Daoy (cell line): ENCODE measurements around a stretch of chr9.

GRCh38 chr9:89528351-89529055 is 30.6 kb upstream of the SEMA4D start:
- RAMPAGE, long total RNA: no peak

DNA sequence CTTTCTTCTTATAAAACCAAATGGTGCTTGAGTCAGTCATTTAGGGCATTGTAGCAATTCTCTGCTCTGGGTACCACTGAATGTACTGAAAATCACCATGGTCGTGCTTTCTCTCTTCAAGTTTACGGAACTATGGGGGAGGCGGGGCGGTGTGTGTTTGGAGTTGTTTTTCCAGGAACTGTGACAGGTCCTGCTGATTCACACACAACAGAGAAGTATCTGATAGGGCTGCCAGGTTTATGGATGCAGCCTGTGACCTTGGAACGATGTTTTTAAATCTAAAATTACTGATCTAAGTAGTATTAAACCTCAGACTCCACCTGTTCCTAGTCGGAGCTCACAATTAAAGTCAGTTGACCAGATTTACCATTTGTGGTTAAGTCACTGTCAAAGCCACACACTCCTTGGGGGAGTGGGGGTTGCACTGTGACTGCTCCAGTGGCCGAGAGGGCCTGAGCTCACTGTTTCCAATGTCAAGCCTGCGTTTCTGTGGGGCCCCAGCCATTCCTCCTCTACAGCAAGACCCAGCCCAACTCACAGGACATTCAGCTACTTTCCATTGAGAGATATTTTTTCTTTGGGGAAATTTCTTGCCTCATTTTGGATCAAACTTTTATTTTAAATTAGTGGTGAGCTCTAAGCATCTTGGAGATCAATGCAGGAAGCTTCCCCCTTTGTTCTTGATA is 44.4 kb downstream of the GADD45G start:
- RAMPAGE, long total RNA: no peak

GRCh38 chr9:89653906-89654315 is 49.1 kb downstream of the GADD45G start:
- RAMPAGE, long total RNA: no peak

GRCh38 chr9:89684659-89685656 is 80.1 kb downstream of the GADD45G start:
- RAMPAGE, long total RNA: no peak

DNA sequence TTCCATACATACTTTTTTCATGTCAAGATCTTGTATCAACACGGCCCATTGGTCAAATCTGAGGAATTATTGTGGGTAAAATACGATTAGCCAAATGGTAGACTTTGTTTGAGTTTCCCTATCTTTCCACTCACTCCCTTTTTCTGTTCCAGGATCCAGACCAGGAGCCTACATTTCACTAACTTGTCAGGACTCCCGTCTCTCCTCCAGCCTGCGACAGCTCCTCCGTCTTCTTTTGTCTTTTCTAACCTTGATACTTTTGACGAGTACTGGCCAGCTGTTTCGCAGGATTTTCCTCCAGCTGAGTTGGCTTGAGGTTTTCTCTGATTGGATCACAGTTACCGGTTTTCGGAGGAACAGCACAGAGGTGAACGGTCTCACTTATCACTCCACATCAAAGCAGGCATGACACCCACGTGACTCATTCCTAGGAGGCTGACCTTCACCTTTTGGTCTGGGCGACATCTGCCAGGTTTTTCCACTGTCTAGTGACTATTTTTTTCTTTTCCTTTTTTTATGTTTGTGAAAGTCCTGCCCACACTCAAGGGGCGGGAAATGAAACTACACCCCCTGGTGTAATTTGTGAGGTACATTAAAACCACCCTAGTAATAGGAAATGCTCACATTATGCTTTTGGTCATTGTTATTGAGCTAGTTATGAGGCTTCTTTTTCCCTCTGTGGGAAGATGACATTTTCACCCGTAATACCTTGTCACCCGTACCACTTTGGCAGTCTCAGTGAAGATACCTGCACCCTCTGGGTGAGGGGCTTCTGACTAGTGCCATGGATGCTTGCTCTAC is 319.1 kb downstream of the GADD45G start:
- RAMPAGE, long total RNA: no peak

DNA sequence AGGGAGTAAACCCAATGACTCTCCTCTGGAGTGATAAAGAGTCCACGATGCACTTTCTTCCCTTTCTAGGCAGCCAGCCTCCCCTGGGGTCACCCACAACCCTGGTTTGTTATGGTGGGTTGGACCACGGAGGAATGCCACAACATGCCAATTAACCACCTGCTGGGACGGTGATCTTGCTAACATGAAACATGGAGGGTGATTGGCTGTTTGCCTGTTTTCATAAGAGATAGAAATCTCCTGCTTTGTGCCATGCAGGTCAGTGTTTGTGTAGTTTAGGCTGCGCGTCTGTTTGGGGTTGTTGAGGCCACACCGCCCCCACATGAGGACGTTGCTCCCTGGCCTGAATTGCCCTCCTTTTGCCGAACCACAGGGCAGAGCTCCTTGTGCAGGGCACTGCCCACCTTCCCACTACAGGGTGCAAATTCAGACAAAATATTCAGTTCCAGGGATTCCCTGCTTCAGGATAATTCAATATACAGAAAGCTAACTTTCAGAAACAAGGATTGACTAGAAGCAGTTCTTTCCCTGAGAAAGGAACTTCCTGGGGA is 427.5 kb downstream of the GADD45G start:
- RAMPAGE, long total RNA: no peak

GRCh38 chr9:91042822-91044031 is 241.6 kb downstream of the SYK start:
- RAMPAGE, long total RNA: no peak

DNA sequence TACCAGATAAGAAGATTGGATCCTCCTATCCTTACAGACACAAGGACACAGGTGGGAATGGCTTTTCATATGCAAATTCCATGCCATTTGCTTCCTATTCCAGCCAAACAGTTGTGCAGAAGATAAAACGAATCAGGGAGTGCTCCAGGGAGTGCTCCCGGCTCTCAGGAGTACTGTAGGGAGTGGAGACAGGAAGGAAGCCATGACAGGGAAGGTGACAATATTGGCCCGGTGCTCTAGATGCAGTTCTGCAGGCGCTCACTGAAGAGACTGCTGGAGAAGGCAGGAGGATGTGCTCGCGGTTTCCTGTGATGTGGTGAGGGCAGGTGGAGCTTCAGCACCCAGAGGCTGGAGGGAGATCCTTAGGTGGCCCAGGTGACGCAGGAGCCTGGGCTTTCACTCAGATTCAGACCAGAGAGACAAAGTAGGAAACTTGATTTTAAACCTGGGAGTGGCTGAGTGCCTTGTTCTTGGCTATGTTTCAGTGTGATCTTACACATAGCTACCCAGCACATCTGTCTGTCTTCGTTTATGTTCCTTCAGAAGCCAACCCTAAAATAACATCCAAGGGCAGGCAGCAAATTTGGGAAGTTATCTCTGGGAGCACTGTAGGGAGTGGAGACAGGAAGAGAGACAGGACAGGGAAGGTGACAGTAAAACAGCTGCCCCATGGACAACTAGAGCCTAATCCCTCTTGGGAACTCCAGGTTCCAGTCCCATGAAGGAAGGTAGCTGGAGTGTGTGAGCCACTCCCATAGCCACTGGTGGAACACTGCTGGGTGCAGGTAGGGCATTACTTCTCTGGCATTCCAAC is 259.8 kb downstream of the AUH start:
- RAMPAGE, long total RNA: no peak

DNA sequence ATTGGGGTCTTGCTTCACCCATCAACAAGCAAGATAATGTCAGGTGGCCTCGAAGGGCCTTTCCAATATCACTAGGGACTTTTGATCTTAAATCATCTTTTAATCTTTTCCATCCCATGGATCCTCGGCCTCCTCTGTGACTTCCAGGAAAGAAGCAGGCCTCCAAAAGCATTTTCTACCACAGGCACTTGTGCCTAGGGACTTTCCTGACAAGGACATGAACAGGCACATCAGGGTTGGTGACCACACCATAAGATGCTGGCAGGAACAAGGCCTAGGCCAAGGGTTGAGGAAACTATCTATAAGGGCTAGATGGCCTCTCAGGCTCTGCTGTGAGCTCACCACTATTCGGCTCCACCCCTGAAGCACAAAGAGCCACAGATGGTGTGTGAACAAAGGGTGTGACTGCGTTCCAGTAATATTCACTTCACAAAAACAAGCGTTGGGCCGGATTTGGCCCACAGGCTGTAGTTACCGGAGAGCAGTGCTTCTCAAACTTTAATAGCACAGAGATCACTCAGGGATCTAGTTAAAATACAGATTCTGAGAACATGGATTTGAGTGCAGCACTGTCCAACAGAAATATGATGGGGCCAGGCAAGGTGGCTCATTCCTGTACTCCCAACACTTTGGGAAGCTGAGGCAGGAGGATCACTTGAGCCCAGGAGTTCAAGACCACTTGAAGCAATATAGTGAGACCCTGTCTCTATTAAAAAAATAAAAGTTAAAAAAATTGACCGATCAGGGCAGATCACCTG is 204.8 kb downstream of the AUH start:
- RAMPAGE, long total RNA: no peak

- RAMPAGE, long total RNA: no peak
These were observed 201.3 kb downstream of the AUH start for GRCh38 chr9:91160310-91160834.

DNA sequence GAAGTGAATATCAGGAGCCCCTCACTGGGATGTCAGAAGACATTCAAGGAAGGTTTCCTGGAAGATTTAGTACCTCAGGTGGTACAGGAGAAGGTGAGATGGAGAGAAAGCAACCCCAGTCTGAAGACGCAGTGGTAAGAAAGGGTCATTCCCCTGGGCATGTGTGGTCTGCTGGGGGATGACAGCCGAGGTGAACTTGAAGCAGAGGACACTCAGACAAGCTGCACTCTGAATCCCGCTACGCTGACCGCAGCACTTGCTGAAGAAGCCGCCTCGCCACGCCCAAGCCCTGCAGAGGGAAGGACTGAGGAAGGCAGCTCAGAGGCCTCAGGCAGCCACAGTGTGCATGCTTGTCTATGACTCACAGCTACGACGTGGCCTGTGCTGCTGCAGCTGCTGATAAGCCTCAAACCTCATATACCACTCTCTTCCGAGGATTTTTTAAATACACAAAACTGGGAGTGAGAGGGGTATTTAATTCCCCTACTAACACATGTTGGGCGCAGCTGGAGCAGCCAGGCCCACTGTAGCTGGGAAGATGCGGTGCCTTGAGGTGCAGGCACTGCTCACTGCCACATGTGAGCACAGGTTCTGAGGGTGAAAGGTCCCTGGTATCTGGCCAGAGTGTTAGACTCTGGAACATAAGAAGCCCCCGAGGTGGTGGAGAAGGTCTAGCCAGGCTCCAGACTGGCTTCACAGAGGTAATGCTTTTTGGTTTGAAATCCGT is 197.0 kb downstream of the AUH start:
- RAMPAGE, long total RNA: no peak

- RAMPAGE, long total RNA: no peak
These were observed 152.9 kb downstream of the AUH start for GRCh38 chr9:91208786-91209336.

- RAMPAGE, long total RNA: no peak
These were observed 151.5 kb downstream of the AUH start for GRCh38 chr9:91209983-91210843.

DNA sequence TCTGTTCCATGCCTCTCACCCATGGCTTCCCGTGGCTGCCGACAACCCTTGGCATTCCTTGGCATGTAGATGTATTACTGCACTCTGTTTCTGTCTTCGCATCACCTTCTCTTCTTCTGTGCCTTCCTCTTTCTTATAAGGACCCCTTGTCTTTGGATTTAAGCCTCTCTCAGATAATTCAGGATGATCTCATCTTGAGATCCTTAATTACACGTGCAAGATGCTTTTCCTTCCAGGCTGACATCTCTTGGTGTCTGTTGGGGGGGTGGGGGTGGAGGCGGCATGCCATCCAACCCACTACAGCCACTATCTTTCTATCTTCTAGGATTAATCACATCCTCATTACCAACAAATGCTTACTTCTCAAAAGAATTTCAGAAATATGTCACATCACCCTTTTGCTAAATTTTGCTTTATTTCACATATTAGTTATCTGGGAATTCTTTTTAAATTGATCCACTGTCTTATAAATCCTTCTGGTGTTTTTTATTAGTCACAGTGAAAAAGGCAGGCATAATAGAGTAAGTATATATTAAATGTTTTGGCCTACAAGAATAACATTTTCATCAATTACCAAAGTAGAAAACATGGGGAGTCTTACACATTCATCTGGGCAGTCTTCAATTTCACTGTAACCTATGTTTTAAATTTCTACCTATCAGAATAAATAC is 70.5 kb downstream of the AUH start:
- RAMPAGE, long total RNA: no peak

GRCh38 chr9:91394888-91395774 is 28.5 kb downstream of the NFIL3 start:
- RAMPAGE, long total RNA: no peak

DNA sequence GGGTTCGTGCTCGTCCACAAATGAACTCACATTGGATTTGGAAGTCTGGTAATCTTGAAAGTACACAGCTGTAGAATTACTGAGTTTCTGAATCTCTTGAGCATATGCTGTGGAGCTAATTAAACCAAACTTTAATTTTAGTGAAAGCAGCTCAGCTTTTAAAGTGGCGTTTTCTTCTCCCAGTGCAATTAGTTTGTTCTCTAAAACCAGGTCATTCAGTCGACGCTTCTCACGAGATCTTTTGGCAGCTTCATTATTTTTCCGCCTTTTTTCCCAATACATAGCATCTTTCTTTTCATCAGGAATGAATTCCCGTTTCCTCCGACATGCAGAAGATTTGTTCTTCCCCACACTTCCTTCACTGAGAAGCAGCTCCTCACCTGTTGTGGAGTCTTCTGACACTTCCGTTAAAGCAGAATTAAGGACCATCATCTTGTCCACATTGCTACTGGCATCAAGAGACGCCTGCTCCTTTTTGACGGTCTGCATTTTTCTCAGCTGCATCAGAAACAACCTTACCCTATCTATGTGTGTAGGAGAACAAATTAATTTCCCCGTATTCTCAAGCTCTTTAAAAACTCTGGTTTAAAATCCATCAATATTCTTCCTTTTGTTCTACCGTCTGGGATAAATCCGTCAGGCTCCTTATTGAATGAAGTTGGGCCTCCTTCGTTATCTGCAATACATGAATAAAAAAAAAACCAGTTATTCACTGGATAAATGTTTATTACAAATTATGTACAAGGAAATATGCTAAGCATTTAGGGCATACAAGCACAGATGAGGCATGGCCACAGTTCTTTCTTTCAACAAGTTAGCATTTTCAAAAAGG is 13.2 kb downstream of the NFIL3 start:
- RAMPAGE, long total RNA: no peak

GRCh38 chr9:91483758-91484382 is 60.2 kb upstream of the NFIL3 start:
- RAMPAGE, long total RNA: no peak

DNA sequence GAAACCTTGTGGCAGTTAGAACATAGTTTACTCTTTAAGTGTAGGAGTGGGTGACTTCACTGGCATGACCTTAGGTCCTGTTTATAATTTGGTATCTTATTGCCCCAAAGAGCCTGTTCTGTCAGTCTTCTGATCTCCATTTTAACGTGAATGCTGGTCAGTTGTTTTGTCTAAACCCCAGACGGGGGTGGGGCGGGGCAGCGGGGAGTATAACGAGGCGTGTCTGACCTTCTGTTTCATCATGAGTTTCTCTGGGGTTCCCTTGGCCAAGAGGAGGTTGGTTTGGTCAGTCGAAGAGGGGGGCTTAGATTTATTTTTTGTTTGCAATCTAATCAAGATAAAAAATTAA is 77.1 kb upstream of the NFIL3 start:
- RAMPAGE, long total RNA: no peak

DNA sequence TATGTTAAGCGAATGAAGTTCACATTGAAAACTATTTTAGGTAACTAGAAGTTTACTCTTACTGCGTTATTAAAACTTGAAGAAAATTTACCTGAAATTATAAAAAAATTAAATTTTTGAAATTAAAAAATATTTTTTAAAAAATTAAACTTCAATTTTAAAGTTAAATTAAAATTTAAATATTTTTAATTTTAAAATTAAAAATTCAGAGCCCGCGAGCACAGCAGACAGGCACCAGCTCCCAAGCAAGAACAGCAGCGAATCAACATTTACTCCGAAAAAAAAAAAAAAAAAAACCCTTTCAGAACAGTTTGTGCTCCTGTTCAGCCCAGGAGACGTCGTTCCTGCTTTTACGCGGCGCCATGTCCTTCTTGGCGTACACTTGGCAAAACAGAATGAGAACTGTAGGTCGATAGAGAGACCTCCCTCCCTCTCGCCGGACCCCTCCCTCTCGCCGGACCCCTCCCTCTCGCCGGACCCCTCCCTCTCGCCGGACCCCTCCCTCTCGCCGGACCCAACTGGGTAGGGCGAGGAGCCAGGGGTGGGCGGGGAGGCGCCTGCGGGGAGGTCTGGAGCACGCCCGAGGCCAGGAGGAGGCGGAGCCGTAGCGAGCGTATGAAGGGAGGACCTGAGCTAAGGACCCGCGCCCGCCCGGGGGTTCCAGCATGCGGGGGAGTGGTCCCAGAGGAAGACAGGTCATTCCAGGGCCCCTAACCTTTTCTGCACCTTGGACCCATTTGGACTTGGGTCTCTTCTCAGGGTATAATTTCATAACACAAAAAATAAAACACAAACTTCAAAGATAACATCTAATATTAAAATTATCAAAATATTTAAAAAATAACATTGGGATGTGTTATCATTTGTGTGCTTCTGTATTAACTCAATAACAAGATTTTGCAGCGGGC is 235.7 kb downstream of the ROR2 start:
- RAMPAGE, long total RNA: no peak

- RAMPAGE, long total RNA: no peak
These were observed 132.2 kb downstream of the ROR2 start for GRCh38 chr9:91817776-91818344.